Renal cortical epithelial cell (primary cell): ENCODE measurements around a stretch of chr7.

- RRBS: no CpG with 5 or more reads among the region's 34 CpGs
Measured at GRCh38 chr7:1052555-1053508, 8.5 kb downstream of the GPR146 start.

GRCh38 chr7:1059318-1059893 is 15.1 kb downstream of the GPR146 start:
- RRBS: no CpG with 5 or more reads among the region's 40 CpGs

DNA sequence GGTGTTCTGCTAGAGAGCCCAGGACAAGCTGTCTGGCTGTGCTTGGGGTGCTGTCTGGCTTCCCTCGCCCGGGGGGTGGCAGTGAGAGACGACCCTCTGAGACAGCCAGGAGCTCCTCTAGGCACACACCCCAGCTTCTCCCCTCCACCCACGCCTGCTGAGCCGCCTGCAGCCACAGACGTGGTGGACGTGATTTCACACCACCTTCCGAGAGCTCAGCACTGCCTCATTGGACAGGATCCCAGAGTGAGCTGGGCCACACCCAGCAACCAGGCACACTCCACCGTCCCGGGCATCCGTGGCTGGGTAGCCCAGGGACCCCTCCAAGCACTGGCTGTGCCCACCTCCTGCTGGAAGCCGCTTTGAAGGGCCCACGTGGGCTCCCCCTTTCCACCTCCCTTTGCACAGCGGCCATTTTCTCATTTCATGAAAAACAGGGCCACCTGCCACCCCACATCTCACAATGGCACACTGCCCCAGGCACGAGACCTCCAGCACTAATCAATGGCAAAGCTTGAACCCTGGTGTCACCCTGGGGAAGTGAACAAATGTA is 13.0 kb downstream of the C7orf50 start:
- RRBS: 78% methylated on average over 2 of the region's 15 CpGs

DNA sequence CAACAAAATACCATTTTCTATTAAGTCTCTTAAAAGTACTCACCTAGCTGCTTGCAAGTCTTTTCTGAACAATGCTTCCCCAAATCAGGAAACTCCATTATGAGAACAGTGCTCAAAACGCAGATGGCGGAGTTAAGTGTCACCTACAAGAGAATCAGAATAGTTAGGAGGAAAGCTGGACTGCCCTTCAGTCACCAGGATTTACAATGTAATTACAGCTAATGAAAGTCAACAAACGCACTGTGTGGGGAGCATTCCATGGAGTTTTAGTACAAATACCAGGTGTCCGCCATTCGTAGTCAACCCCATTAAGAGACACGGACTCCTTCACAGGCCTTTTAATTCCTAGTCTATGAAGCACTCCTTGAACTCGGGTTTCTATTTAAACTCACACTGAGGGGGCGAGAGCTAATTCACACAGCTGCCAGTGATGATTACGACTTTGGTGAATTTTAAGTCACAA is 1.9 kb downstream of the ZFAND2A start:
- RRBS: no CpG with 5 or more reads among the region's 9 CpGs

DNA sequence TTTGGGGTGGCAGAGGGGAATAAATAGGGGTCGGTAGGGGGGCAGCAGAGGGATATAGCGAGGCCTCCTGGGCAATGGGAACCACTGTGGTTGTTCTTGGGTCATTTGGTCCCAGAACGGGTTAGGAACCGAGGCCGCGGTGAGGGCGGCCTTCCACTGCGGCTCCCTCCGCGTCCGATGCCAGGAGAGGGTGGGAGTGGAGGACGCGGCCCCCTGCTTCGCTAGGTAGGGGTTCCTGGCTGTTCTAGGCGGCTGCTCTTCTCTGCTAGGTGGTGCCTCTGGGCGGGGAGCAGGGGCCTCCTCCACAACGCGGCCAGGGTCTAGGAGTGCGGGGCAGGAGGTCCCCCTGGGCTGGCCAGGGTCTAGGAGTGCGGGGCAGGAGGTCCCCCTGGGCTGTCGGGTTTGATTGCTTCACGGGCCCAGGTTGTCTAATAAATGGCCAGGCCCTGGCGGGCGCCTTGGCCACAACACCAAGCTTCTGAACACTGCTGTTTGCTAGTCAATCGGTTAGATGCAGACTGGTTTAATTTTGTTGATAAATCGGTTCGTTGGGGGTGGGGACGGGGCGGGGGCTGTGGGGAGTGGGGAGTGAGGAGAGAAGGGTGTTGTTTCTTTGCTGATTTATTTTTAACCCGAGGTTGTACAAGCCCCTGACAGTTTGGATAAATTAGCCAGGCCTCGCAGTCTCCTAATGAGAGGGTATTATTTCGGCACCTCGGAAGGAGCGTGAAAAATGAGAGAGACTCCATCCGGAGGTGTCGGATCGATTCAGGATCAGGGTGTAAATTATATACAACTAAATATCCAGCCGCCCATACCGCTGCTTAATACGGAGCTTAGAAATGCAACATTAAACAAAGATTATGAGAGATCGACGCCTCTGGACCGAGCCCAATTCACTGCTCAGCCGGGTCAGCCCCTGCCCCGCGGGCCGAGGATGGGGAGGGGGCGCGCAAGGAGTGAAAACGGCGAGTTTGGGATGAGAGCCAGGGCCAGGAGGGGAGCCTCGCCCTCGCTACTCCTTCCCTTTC is 7.7 kb downstream of the UNCX start:
- RRBS: no CpG with 5 or more reads among the region's 53 CpGs

DNA sequence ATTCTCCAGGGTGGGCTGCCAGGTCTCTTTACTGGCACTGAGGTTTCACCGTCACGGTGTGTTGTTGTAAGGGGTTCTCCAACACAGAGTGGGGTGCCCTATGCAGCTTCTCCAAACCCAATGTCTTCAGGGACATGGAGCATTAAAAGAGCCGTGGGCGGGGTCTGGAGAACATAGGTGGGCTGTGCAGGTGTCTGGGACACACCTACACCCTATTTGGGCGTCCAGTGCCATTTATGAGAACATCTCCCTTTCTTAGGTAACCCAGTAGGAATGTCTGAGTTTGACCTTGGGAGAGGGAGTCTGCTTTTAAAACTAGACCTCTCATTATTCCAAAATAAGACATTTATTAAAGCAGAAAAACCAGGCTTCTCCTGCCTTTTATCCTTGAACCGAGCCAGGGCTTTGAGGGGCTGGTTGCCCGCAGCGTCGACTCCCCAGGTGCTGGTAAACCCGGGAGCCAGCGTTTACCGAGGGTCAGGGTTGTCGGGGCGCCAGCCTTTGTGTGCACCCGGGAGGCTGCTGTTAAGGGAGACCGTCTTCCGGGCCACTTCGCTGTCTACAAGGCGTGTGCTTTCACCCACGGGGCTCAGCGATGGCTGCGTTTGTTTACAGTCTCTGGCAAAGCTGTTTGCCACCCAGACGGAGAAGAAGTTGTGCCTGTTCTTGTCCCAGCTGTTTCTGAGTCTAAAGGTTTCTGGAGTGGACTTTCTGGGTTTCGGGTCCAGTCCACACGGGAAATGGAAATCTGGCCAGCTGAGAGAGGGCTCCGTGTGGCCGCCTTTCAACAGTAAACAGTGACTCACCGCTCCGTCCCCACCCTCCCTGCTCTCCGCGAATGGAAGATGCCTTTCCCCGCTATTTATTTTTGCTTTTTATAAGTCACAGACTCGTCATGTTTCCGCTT is 1.9 kb downstream of the MAFK start:
- RRBS: under 1% methylated on average over 6 of the region's 34 CpGs

- RRBS: 69% methylated on average over 11 of the region's 25 CpGs
Measured at GRCh38 chr7:1538979-1539514, 8.5 kb downstream of the MAFK start.

- RRBS: 63% methylated on average over 4 of the region's 67 CpGs
Measured at GRCh38 chr7:1817159-1818314, 147.5 kb downstream of the ELFN1 start.

DNA sequence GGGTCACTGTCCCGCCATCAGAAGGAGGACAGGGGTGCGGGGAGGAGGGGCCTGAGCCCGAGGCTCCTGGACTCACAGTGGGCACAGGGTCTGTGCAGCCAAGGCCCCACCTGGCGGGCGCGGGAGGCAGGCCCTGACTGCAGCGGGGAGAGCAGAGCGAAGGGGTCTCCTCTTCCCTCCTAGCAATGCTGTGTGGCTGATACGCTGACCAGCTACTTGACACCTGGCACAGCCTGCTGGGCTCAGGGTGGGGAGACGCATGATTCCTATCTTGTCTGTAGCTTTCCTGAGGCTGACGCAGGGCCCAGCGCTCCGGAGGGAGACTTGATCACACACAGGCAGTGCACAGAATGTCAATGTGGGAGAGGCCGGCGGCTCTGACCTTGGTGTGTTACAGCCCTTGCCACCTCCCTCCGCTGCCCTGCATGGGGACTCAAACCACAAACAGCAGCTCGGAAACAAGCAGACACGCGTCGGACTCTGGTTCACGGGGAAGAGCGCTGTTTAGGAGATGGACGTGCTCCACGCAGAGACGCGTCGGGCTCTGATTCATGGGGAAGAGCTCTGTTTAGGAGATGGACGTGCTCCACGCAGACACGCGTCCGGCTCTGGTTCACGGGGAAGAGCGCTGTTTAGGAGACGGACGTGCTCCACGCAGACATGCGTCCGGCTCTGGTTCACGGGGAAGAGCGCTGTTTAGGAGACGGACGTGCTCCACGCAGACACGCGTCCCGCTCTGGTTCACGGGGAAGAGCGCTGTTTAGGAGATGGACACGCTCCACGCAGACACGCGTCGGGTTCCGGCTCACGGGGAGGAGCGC is 175.1 kb downstream of the ELFN1 start:
- RRBS: no CpG with 5 or more reads among the region's 57 CpGs

- RRBS: no CpG with 5 or more reads among the region's 21 CpGs
Measured at GRCh38 chr7:1923383-1923681, 253.3 kb downstream of the ELFN1 start.

- RRBS: no CpG with 5 or more reads among the region's 20 CpGs
Measured at GRCh38 chr7:2009622-2010272, 223.0 kb downstream of the MAD1L1 start.

GRCh38 chr7:2018567-2019249 is 214.0 kb downstream of the MAD1L1 start:
- RRBS: no CpG with 5 or more reads among the region's 18 CpGs

- RRBS: no CpG with 5 or more reads among the region's 19 CpGs
Measured at GRCh38 chr7:2112543-2113135, 120.1 kb downstream of the MAD1L1 start.

- RRBS: no CpG with 5 or more reads among the region's 19 CpGs
Measured at GRCh38 chr7:2215757-2216280, 16.9 kb downstream of the MAD1L1 start.

- RRBS: no CpG with 5 or more reads among the region's 9 CpGs
Measured at GRCh38 chr7:2224822-2225390, 7.8 kb downstream of the MAD1L1 start.

DNA sequence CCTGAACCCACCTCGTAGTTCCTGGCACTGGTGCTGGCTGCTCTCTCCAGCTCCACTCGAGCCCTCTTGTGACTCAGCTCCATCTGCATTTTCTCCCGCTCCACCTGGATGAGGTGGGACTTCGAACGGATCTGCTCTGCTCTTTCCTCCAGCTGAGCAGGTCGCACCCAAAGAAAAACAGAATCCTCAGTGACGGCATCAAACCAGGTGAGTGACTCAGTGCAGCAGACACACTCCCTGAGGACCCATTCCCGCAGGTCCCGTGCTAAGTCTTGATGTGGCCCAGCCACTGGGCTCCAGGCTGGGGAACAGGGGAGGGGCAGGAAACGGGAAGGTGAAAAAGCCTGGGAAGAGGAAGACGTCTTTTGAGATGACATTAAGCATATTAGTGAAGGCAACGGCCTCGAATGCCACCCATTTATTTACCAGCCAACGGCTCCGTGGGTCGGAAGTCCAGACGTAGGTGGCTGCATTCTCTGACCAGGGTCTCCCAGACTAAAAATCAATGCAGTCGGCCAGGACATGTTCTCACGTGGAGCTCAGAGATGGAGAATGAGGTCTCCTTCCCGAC is 7.3 kb downstream of the MAD1L1 start:
- RRBS: no CpG with 5 or more reads among the region's 20 CpGs

GRCh38 chr7:2411808-2412724 is 8.7 kb downstream of the CHST12 start:
- RRBS: no CpG with 5 or more reads among the region's 12 CpGs

DNA sequence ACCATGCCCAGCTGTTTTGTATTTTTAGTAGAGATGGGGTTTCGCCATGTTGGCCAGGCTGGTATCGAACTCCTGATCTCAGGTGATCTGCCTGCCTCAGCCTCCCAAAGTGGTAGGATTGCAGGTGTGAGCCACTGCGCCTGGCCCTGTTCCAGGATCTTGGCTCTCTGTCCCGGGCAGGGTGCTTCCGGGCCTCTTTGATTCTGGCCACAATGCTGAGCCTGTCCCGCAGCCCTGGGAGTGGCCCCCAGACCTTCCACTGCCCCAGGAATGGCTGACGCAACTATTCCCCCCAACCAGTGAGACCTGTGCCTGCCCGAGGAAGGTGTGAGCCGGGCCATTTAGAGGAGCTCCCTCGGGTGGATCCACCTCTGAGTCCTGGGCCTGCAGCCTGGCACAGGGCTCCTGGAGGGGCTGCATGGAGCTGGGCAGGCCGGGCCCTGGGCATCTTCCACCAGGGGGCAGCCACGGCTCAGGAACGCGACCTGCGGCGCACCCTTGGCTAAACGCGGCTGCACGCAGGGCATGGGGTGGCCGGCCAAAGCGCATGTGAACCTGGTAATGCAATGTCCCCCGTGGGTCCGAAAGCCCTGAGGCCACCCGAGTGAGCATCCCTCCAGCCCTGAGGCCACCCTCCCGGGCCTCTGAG is 25.0 kb downstream of the GRIFIN start:
- RRBS: 0% methylated on average over 5 of the region's 25 CpGs

DNA sequence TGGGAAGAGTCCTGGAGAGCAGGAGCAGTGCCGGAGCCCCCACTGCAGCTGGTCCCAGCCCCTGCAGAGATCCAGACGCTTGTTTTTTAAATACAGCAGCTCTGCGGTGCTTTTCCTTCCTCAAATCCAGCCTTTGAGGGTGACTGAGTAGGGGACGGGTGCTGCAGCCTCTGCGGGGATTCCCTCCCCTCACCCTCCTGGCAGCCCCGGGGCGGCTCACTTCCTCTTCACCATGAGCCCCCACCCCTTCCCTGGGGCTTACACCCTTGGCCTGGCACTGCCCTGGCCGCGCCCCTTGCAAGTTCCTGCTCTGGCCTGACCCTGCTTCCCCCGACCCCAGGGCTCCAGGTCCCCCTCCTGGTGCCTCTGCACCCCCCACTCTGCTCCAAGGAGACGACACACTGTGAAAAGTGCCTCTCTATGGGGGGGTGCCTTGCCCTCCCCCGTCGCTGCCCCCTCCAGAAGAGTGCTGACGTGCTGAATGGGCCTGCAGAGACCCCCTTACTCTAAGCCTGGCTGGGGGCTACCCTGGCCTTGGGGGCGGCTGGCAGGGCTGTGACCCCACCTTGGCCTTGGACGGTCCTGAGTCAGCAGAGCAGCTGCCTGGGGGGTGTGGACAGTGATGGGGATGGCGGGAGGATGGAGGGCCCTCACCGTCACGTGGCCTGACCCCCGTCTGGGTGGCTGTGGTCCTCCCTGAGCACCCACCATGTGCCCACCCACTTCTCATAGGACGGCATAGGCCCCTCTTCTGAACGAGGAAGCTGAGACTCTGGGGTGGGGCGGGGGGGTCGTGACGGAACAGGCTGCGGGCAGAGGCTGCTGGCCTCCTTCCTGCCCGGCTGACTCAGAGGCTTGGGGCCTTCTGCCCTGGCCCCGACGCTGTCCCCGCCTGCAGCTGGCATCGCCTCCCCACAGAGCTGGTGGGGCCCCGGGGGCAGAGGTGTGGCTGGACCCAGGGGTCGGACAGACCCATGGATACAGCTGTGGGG is 9.8 kb downstream of the LFNG start:
- RRBS: 5% methylated on average over 3 of the region's 33 CpGs

GRCh38 chr7:2531369-2532169 is 12.0 kb downstream of the LFNG start:
- RRBS: 0% methylated on average over 4 of the region's 58 CpGs